HL-60 (cell line): ENCODE measurements around the genes SHROOM1 and ZCCHC10.

- RRBS, result no CpG with 5 or more reads among the region's 3 CpGs
Observed at GRCh38 chr5:132627247-132628135, 30.5 kb upstream of the IL13 start.

- RRBS, result no CpG with 5 or more reads among the region's 1 CpG
Observed at GRCh38 chr5:132753181-132753634, 6.0 kb downstream of the CCNI2 start.

DNA sequence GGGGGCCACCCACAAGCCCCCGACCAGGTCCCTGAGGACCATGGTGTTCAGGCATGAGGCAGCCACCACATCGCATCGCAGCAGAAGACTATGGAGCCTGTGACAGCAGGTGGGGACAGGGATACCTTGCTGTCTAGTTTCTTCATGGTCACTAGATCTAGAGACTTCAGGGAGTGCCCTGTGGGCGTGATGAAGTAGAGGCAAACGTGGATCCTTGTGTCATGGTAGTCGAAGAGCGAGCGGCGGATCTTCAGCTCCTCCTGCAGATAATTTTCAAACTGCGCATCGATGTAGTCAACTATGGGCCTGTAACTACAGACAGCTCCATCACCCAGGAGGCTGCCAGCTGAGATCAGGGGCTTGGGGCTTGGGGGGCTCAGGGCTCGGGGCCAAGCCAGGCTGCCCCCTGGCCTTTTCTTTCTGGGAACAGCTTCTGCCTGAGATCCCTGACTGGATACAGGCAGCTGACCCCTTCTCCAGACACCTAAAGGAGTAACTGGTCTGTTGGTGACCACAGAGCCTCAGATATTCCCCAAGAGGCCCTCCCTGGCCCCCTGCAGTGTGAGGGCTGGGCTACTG is 13.4 kb downstream of the SEPTIN8 start:
- RRBS, result no CpG with 5 or more reads among the region's 12 CpGs

DNA sequence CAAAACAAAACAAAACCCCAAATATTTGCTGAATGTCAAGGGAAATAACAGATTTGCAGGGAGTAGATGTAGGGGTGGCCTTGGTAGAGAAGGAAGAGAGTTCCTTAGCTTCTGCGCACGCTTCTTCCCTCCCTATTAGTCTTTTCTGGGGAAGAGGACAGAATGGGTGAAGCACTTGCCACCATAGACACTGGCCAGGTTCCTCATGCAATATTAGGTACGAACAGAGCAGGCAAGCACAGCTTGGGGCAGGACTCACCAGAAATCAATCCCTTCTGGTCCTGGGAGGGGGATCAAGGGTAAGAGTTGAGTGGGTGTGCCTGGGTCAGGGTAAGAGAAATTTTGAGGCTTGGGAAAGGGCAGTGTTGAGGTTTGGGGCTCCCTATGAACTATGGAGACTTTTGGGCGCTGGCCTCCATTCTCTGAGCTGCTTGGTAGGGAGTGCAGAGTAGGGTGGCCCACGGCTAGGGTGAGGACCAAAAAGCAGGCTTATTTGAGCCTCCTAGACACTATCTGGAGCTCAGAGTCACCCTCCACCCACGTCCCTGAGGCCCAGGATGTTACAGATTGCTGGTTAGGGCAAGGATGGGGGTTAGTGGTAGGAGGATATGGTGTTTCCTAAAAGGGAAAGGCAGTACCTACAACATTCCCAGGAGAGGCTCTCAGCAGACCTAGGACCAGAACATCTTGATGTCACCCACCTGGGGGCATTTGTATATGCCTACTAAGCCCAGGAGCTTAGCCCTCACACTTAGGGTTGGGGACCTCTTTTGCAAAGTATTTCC is 2.6 kb downstream of the SHROOM1 start:
- RRBS, result no CpG with 5 or more reads among the region's 6 CpGs

GRCh38 chr5:132830476-132831170 is at the start of gene SHROOM1:
Gene SHROOM1, minus strand, starts transcription at chr5:132830647.
- RRBS, result 16% methylated on average over 43 of the region's 72 CpGs

- RRBS, result no CpG with 5 or more reads among the region's 7 CpGs
Observed at GRCh38 chr5:132871332-132872527, 1.7 kb upstream of the LEAP2 start.

GRCh38 chr5:132947784-132948852 is 15.3 kb downstream of the AFF4 start:
- RRBS, result no CpG with 5 or more reads among the region's 17 CpGs

DNA sequence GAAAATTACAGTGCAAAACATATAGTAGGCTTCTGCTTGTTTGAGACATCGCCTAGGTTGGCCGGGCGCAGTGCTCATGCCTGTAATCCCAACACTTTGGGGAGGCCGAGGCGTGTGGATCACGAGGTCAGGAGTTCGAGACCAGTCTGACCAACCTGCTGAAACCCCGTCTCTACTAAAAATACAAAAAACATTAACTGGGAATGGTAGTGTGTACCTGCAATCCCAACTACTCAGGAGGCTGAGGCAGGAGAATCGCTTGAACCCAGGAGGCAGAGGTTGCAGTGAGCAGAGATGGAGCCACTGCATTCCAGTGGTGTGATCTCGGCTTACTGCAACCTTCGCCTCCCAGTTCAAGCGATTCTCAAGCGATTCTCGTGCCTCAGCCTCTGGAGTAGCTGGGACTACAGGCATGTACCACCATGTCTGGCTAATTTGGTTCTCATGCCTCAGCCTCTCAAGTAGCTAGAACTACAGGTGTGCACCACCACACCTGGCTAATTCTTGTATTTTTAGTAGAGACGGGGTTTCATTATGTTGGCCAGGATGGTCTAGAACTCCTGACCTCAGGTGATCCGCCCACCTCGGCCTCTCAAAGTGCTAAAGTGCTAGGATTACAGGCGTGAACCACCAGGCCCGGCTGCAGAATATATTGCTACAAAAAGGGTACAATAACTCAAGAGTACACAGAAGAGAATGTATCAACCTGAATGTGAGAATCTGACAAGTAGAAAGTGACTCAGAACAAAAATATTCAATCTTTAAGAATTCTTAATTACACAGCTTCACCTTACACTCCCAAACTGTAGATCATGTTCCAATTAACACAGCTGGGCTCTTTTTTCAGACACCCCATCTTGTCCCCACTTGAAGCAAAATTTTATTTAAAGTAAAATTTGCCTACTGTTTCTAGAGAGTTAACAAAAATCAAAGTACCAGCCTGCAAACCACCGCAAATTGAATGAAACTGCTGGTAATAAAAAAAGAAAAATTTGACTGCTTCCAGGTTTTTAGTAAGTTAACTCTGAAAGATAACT is 2.2 kb downstream of the AFF4 start:
- RRBS, result no CpG with 5 or more reads among the region's 20 CpGs

DNA sequence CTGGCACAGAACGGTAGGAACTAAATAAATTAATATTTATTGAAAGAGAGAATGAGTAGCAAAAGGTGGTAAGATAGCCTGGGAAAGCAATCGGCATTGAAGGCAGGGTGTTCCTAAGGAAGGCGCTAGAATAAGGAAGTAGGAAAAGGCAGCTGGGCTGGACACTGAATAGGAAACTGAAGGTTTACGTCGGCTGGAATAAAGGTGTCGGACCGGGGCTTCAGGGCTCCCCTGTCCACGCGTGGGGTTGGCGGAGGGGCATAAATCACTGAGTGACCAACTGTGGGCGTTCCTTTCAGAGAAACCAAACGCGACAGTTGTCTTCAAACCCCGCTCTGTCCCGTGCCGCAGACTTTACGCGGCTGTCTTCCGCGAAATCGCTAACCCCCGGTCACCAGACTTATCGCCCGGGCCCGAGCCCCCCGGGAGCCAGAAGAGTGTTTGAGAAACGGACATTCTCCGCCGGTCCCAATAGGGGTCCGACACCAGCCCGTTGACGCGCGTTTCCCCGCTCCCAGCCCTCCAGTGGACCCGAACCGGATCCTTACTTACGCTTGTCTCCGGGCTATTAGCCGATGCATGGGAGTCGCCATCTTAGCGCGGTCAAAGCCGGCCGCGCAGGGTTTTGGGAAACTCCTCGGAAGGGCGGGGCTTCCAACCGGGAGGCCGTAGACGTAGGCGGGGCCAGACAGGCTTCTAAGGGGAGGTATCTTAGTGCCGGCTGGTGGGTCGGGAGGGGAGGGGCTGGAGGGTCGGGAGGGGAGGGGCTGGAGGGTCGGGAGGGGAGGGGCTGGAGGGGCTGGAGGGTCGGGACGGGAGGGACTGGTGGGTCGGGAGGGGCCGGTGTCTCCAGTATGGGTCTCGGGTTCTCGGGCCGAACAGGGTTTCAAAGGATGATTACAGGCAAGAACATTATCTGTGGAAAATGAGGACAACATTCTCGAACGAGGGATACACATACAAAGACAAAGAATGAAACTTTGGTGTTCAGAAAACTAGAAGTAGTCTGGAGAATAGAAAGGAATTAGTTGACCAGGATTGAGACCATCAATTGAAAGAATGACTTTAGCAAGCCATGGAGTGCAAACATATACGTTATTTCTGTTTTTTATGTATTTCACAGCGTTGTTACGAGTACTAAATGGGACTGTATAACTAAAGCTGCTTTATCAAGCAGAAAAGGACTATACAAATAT is at the start of gene ZCCHC10:
Gene ZCCHC10 (minus strand): TSS at position 605 of the 1,196 bp plus-strand sequence.
- RRBS, result 5% methylated on average over 17 of the region's 68 CpGs

DNA sequence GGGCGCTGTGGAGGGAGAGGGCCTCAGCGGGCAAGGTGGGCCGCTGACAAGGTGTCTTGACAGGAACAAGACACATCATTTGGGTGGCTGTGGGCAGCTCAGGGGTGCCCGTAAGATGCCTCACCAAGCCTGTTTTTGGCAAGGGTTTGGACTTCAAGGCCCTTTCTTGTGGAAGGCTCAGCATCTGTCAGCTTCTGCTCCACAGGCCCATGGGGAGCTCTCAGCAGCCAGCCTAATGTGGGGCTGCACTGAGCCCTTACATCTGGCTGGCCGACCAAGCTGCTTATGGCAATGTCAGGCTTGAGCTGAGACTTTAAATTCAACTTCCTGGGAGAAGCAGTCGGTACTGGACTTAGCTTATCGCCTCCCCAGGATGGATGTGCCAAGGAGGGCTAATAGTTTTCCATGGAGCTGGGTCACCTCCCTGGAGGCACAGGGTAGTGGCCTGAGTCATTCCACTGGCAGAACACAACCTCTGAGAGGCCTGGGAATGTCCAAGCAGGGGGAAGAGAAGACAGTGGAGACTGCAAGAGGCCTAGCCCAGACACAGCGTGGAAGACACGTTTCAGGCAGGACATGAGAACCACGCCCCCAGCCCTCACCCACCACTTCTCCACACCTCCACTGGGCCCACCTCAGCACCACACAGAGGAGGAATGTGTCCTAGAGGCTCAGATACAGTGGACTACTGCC is 172.0 kb downstream of the FSTL4 start:
- RRBS, result no CpG with 5 or more reads among the region's 10 CpGs

DNA sequence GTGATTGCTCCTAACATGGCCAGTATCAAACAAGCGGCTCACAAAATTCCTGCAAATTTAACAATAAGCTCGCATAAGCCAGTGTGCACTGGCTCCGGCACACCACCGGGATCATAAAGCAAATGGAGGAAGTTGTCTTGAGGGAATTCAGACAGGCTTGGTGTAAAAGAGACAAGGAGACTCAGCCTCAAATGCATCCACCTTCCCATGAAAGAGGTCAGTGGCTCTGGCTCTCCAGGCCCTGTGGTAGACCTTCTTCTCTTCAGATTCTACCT is 109.1 kb downstream of the FSTL4 start:
- RRBS, result no CpG with 5 or more reads among the region's 4 CpGs

GRCh38 chr5:133825432-133826302 is 142.8 kb downstream of the C5orf15 start:
- RRBS, result no CpG with 5 or more reads among the region's 17 CpGs

GRCh38 chr5:133969648-133970839 is 1.6 kb upstream of the C5orf15 start:
- RRBS, result no CpG with 5 or more reads among the region's 8 CpGs

DNA sequence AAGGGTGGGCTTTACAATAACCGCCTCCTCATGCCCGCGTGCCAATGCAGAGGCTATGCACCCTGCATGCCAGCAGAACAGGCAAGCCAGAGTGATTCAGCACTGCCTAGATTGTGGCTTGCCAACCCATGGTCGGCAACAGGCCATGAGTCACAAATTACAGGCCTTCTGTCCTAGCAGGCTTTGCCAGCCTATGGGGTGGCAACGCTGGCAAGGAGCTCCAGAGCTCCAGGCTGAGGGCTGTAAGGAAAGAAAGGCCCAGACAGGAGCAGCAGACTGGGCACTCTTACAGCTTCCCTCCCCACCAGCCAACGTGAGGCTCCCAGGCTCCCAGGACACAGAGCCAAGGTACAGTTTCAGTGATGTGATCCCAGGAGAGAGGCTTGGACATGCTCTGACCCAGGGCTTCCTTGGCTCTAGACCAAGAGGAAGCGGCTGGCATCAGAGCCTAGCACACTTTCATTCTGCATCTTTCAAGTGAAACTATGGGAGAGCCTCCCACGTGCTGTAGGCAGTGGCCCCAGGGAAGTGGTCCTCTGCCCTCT is 54.2 kb upstream of the VDAC1 start:
- RRBS, result no CpG with 5 or more reads among the region's 8 CpGs

DNA sequence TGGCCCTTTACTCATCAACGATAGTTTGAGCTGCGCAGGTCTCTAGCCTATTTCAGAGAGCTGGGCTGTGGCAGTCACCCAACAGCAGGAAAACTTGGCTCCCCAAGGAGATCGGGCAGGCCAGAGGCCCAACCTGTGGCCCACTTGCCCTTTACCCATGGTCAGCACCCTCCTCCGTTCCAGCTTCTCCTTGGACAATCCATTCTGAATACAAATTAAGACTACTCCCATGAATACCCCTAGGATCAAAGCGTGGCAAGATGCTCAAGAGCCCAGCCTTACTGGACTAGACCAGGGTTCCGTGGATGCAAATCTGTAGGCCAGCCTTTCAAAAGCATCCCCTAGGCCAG is 25.2 kb downstream of the TCF7 start:
- RRBS, result no CpG with 5 or more reads among the region's 6 CpGs

DNA sequence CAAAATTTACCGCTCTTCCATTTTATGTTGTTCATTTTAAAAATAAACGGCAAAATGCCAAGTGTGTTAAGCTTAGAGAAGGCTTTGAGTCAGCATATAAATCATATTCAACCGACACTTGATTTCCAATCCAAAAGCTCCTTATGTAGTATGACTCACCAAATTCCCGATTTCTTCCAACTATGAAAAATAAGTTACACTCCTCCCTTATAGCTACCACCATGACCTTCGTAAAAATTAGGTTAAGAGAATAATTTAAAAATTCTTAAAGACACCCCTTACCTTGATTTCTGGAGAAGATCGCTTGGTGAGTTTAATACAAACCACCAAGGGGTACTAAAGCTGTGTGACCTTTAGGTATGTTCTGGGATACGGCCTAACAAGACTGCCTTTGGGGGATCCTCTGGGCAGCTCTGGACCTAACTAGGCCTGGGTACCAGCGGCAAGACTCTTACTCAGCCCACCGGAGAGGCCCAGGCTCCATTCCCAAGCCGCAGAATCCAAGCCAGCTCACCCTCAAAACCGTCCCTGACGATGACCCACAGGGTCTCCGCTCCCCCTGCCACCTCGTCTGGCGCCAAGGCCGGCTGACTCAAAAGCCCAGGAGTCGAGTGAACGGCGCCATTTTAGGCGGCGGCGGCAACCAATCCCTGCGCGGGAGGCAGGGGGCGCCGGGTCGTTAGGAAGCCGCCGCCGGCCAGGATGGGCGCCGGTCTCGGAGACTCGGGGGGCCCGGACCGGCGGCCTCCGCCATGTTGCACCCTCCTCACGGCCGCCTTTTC is 755 bp downstream of the PPP2CA start:
- RRBS, result 3% methylated on average over 9 of the region's 40 CpGs

DNA sequence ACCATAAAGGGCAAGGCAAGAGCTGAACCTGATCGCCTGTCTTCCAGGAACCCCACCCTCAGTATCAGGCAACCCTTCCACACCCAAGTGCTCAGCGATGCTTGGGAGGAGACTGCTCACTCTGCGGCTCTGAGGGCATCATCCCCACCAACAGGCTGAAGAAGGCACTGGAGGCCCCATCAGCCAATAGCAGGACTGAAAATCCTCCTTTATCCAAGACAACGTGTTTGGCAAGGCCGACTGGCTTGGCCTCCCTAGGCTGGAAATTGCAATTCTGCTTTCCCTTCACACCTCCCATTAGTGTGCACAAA is 1.4 kb upstream of the PPP2CA start:
- RRBS, result no CpG with 5 or more reads among the region's 5 CpGs

DNA sequence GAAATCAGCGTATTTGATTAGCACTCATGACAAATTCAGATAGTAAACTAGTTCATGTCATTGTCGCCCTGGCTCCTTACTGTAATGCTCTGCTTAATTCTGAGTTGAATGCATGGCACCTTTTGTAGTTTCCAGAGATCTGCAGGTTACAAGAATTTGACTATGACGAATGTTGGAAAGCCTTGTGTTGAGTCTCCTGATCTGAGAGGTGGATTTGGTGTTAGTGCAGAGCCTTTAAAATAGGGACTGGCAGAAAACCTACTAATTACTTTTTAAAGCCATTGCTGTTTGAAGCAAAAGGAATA is 1.5 kb downstream of the UBE2B start:
- RRBS, result no CpG with 5 or more reads among the region's 3 CpGs

- RRBS, result no CpG with 5 or more reads among the region's 6 CpGs
Observed at GRCh38 chr5:134464771-134465435, 53.2 kb upstream of the CDKN2AIPNL start.